Cardiac atrium fibroblast (primary cell): ENCODE results near the genes CFAP45, TAGLN2 and DCAF8.

- RAMPAGE, long total RNA = no peak
These were observed 2.0 kb downstream of the CRP start for GRCh38 chr1:159711977-159713256.

DNA sequence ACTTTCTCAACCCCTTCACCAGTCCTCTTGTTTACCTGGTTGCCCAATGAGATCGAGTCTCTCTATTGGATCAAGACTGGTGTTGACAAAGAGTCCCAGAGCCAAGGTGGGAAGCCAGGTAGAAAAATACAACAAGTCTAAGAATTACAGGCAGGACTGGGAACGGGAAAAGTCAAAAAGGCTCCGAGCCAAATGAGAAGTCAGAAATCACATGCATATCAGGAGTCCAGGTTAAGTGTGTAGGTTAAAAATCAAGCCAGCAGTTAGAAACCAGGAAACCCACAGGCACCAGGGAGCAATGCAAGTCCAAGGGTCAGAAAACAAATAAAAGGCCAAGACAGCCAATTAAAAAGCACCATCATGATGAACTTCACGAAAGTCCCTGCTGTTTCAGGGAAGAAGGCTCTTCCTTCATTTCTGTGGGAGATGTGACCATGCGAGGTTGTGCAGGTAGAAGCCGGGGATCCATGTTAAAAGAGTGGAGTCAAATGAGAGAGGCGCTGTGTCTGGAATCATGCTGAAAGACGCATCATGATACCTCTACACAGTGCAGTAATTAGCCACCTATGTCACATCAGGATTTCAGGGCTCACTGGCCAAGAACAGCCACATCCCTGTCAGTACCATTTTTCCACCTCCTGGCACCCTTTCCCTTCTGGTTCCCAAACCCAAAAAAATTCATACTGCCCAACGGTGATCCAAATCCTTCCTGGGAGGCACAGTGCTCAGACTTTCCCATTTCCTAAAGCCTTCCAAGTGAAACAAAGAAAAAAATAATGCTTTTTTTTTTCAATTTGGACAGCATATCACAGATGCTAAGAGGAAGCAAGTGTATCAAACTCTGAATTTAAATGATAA is 27.1 kb upstream of the DUSP23 start:
- RAMPAGE, long total RNA = no peak

- RAMPAGE, long total RNA = no peak
These were observed 9.5 kb downstream of the DUSP23 start for GRCh38 chr1:159790247-159790586.

DNA sequence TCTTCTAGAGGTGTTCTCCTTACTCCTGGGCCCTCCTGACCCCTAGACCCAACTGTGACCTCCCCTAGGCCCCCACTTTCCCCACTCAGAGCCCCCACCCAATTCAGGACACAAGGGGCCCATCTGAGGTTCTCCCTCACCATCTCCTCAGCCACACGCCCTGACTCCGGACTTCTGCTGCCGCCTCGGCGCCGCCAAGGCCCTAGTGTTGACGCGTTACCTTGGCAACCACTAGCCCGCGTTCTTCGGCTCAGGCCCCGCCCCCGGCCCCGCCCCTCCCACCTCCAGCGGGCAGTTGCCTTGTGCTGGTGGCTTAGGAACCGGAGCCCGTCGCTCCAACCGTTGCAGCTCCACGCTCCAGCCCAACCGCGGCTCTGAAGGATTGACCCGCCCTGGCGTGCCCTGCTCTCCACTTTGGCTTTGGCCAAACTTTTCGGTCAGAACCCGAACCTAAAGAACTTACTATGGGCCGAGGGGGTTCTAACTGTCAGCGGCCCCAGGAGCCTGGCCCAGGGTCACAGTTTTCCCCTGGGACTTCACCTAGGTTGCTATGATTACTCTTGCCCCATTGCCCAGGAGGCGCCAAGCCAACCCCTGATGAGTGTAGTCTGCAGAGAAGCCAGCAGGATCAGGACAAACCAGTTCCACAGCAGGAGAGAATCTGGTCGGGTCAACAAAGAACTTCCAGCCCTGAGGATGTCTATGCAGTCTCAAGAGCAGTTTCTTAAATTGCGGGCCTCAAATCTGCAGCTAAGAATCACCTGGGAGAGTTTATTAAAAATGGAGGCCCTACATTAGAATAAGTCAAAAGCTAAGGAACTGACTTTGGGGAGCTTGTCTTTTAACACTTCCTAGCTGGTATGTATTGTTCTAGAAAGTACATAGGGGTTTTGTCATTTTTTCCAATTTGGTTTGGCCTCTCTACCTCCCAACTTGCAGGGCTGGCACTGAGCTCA is at the start of gene CFAP45:
Gene CFAP45, minus strand, starts transcription at position 210 of the 956 bp plus-strand sequence.
- RAMPAGE, long total RNA = no peak

- RAMPAGE, long total RNA = start-site peak on the minus strand at chr1:159925477-159925538, 1,394 and 177 reads in 2 replicates
These were observed at the start of gene TAGLN2 for GRCh38 chr1:159924905-159925555. Gene TAGLN2 (minus strand): TSS chr1:159925507.

DNA sequence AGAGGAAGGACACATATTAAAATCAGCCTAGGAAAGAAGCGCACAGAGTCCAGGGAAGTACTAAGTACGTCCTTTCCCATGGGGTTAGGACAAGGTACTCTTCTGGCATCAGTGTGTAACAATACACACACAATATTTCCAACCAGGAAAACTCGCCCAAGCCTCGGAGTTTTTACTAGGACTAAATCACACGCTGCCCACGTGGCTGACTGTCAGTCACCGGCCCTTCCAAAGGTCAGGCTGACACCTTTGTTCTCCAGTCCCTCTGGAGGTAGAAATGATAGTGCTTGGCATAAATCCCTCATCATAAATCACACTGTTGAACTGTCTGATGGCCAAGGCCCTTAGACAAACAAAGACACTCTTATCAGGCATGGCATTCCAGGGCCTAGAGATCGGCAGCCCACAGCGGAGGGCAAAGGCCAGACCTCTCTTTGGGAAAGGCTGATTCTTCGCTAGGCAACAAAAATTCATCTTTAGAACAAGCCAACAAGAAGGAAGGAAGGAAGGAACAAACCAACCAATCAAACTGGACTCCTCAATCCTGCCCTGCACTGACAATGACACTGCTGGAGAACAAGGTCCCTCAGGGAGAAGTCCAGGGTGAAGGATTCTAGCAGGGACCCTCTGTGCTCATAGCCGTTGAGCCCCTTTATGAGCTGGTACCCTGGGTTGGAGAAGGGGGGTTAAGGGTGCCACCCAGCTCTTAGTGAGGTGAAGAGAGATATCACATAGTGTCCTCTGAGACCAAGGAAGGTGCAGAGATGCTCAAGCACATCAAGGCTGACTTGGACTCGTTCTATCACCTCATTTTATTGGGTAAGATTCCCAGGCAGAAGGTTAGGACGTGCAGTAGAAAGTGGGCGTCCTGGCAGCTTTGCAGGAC is 17.1 kb upstream of the SLAMF9 start:
- RAMPAGE, long total RNA = no peak

- RAMPAGE, long total RNA = no peak
These were observed 37.5 kb upstream of the SLAMF9 start for GRCh38 chr1:159991480-159992071.

DNA sequence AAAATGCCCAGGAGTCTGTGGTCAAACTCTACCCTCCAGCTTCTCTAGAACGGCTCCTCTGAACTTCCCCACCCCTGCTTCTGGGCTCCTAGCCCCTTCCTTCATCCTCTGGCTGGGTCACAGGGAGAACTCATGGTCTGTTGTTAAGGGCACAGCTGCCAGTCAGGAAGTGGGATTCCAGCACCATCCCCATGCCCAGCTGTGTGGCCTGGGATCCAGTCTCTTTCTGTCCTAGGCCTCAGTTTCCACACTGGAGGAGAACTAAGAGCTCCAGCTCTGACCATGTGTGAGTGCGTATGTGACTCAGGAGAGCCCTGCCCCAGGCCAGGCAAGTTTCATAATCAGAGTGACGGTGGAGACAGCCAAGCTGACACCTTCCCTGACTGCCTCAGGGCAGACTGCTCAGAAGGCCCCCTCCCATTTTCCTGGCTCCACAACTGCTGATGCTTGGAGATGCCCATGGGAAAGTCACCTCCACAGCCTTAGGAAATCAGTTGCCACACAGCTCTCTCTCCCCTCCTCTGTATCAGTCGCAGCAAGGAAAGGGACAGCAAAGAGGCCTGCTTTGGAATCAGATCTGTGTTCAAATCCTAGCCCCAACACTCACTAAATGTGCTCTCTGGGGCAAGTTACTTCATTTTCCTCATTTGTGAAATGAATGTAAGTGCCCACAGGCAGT is 1.8 kb downstream of the IGSF8 start:
- RAMPAGE, long total RNA = no peak

GRCh38 chr1:160191689-160192159 is 1.3 kb downstream of the CASQ1 start:
- RAMPAGE, long total RNA = no peak

DNA sequence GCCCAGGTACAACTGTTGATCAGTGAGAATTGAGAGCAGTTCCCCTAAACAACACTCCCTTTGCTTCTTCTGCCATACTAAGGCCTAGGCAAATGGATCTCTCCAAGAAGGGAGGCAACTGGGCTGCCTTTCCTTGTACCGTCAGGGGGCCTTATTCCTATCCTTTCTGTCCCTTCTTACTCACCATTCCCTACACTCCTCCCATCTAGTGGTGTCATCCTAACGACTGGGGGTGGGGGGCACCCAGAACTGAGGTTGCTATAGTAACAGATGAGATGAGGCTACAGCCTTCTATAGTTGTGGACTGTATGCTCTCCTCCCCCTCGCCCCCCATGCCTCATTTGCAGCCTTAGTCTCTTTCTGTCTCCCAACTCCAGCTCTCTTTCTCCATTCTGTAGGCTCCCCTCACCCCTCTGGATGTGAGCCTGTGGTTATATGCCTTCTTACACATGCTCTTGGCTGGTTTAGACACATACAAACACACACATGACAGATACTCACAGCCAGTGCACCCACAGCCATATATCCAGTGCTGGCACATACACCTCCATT is 3.6 kb downstream of the PEA15 start:
- RAMPAGE, long total RNA = no peak

GRCh38 chr1:160261797-160262847 is at the start of gene DCAF8:
Gene DCAF8 (minus strand): TSS chr1:160262549.
- RAMPAGE, long total RNA = start-site peak on the minus strand at chr1:160262454-160262566, 624 and 83 reads in 2 replicates

DNA sequence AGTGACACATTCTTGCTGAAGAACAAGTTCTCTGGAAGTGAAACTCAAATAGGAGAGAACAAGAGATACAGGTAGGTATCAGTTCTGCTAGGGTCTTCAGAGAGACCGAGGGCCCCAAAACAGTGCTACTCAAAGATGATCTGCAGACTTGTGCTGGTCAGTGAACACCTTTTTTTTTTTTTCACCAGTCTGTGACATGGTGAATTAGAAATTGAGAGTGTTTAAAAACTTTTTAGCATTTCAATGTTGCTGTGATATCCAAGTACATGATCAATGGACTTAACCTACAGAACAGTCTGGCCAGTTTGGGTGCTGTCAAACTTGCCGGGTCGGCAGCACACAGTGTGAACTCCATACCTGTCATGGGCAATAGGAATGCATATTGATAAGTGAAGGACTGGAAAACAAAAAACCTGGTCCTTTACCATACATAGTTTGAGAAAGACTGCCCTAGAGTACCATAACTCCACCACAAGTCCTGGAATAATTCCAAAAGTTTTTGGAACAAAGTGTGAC is 7.8 kb downstream of the PEX19 start:
- RAMPAGE, long total RNA = no peak

DNA sequence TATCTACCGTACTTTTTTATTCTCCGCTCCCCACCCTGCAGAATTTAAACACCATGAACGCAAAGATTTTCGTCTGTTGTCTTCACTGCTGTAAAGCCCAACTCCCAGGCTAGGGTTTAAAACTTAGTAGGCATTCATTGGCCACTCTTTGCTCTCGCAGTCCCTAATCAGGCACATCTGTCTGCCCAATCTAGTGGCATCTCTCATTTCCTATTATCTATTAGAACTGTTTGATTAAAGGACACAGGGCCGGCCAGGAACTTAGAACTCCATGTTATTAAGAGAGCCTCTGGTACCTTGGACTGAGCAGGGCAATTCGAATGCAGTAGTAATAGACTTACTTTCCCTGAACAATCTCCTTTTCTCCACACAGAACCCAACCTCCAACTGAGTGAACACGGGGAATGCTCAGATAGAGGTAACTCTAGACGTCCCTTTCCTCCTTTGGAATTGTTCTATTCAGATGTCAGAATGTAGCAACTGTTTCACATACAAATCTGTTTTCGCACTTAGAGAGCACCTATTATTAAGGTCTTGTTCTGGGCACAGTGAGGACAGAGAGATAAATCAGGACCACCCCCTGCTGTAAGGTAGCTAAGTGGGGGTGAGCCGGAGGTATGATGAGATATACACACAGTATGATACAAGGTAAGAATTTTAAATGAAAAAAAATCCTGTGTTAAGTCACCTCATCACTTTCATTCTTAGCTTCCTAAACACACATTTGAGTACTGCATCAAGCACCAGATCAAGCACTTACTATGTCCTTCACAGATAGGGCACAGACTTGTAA is 1.2 kb upstream of the PEX19 start:
- RAMPAGE, long total RNA = no peak

- RAMPAGE, long total RNA = no peak
These were observed 4.7 kb upstream of the PEX19 start for GRCh38 chr1:160289324-160290385.

GRCh38 chr1:160325945-160326359 is 17.1 kb downstream of the COPA start:
- RAMPAGE, long total RNA = no peak

- RAMPAGE, long total RNA = no peak
These were observed 694 bp upstream of the VANGL2 start for GRCh38 chr1:160399515-160400224.

DNA sequence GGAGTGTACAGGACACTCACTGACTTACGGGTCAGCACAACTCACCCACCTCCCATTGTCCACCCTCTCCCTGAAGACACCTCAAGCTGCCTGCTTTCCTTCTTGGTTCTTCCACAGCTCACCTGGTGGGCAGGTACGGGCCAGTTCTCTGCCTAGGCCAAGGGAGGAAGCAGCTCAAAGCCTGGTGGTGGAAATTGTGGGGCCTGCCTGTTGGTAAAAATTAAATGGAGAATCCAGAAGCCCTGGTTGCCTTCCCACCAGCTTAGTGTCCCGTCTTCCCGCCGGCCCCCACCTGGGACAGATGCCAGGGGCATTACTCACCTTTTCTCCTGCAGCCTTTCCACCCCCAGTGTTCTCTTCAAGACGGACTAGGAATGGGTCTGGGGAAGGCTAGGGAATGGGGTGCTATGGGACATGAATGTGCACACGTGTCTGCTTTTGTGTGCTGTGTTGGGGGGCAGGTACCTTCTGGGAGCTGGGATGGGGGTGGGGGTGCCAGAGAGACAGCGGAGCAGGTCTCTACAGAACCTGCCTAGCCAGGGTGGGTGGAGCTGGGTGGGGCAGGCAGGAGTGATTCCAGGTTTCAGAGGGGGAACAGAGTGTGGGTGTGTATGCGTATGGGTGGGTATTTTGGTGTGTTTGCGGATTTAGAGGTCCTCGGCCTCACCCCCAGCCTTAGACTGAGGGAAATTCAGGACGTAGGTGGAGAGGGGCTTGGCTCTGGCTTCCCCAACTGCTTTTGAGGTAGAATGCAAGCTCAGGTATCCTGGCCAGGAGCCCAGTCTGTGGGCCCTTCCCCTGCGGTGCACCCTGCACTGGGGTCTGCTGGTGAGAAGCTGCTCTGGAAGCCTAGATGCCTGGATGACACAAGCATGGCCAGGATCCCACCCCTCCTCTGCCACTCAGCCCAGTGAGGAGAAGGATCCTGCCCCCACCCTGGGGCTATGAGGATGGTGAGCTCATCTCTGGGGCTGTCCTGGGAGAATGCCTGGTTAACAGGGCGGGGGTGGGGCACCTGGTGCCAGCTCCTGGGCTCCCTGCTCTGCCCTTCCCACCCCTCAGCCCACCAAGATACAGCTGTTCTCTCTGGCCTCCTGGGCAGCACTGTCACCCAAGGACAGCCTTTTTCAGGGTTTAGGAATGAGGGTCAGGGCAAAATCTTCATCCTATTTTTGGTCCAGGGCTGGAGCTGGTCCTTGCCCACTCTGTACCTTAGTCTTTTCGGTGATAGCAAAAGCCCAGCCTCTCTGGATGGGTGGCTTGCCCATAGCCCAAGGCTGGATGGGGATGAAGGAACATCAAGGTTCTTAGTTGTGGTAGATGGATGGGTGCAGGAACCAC is 7.8 kb downstream of the VANGL2 start:
- RAMPAGE, long total RNA = no peak

DNA sequence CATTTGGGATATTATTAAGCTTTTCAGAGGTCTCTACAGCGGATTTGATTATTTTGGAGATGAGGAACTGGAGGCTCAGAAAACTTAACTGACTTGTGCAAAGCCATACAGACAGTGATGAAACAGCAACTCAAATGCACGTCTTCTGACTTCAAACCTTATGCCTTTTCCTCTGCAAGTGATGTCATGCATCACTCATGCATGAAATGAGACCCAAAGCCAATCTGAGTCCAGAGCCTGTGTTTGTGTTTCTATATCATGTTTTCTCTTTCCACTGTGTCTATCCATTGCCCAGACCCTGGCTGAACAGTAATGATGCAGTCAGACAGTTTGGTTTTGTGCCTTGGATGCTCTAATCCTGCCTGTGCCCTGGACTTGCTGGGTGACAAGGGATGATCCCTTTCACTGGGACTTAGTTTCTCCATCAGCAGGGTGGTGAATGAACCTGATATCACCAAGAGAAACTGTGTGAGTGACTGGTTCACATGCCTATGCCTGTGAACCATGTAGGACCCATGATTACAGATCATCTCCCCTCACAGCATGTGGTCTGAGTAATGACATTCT is 33.4 kb downstream of the SLAMF6 start:
- RAMPAGE, long total RNA = no peak

DNA sequence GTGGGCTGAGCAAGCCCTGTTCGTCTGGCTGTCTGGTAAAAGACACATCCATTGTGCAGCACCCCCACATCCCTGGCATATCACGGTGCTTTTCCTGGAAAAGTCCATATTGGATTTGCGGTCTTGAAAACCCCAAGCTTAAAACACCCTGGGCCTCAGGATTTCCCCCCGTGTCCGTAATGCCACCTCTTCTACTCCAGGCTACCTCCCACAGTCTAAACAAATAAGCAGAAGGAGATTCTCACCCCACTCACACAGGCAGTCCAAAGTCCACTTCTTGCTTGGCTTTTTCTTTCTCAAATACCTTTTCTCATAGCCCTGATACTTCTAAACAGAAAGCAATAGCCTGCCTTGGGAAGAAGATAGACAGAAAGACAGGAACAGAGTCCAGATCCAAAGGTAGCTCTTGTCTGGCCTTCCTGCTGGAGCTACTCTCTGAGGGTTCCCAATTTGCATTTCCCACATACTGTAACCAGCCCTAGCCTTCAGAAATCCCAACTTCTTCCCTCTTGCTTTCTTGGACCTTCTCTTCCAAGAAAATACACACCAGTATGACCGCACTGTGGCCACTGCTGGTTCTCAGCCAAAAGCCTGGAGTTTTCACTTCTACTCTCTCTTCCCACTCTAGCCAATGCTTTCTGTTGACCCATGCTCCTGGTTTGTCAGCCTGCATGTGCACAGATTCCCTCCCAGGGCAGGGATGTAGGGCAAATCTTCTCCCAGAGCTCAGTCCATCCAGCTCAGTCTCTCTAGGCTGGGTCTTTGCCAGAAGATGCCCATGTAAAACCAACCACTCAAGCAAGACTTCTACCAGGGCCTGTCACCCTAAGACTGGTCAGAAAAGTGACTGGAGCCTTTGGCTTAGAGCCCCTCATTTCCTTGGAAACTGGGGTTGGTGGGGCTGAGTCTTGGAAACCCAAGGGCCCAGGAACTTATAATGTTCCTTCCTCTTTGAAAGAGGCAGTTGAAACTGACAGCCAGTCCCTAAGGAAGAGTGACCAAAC is 773 bp downstream of the SLAMF1 start:
- RAMPAGE, long total RNA = no peak

DNA sequence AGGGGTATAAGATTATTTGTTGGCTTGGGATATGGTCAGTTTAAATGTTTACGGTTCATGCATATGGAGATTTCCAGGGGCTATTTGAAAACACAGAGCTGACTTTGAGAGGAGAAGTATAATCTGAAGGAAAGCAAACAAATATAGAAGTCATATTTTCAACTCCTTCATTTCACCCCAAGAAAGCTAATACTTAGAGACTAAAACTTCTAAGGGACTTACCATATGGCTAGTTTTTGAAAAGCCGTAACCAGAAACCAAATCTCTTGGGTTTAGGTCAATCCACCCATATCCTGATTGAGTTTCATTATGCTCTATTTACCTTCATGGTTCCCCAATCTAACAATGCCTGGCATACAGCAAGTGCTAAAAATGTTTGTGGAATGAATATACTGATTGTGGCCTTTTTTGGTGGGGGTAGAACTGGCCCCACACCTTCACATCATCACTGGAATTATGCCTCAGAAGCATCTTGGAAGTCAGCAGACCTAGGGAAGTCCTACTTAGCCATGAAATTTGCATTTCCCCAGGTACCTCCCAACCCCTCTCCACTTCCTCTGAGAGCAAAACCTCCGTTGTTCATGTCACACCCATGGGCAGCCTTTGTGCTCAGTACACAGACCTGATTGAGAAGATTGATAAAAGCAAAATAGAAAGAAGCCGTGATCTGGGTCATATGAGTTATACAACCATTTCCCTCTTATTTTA is 17.7 kb upstream of the SLAMF1 start:
- RAMPAGE, long total RNA = no peak